A549 (cell line): ENCODE measurements around the gene TIMM44.

DNA sequence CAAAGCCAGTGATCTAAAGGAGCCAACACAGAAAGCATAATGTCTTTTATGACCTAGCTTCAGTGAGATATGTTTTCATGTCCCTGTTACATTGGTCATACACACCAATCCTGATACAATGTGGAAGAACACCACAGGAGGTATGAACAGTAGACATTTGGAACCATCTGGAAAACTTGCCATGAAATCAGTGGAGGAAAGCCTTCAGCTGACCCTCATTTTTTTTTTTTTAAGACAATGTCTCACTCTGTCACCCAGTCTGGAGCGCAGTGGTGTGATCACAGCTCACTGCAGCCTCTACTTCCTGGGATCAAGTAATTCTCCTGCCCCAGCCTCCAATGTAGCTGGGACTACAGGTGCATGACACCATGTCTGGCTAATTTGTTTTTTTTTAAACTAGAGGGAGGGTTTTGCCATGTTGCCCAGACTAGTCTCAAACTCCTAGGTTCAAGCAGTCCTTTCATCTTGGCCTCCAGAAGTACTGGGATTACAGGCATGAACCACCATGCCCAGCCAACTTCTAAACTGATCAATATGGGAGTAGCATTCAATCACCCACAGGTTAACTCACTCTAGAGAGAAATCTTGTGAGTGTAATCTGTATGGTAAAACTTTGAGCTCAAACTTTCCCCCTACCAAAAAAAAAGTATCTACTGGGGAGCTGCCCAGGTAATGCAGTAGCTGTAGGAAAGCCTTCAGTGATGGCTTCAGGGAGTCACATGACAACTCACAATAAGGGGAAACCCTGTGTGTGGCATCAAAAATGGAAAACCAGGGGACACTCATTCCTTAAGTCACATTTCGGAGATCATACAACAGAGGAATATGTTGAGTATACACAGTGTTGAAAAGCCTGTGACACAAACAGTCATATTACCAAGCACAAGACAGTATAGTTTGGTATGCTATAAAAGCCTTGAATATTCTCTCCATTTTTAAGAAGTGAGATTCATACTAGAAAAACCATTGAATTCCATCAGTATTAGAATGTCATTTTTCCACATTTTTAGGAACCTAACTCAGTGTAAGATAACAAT lies 15.0 kb downstream of the ZNF557 start:
- PRO-cap, result no peak
CAGE:
- cytosol, long polyA plus RNA, result no peak
- long polyA plus RNA, result no peak
- nucleus, long polyA plus RNA, result no peak

GRCh38 chr19:7112440-7112881 lies 43.0 kb downstream of the ZNF557 start:
- PRO-cap, result no peak
CAGE:
- cytosol, long polyA plus RNA, result no peak
- long polyA plus RNA, result no peak
- nucleus, long polyA plus RNA, result no peak

DNA sequence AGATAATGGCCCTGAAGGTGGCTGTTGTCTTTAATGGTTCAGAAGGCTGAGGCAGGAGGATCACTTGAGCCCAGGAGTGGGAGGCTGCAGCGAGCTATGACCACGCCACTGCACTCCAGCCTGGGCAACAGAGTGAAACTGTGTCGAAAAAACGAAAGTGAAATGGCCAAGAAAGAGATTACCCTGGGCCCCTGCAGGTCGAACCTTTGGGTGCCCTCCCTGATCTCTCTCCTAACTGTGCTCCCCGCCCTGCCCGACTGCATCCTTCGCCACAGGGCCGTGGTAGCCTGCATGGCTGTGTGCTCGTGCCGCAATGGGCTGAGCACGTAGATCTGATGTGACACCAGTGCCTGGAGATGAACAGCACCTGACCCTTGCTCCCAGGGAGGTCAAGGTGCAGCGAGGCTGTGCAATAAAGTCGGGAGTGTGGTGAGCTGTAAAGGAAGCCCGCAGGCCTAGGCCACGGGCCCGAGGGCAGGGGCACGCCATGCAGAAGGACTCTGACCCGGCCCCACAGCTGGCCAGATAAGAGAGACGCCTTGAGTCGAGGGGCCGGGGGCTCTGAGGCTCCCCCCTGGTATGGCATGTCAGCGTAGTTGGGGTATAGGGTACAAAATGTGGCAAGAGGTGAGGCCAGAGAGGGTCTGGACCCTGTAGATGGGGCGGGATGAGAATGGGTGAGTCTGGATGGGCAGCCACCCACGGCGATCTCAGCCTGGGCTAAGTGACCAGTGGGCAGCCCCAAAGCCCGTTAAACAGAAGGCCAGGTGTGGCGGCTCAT lies 60.1 kb downstream of the PEX11G start:
- PRO-cap, result no peak
CAGE:
- cytosol, long polyA plus RNA, result no peak
- long polyA plus RNA, result no peak
- nucleus, long polyA plus RNA, result no peak

- PRO-cap, result no peak
CAGE:
- cytosol, long polyA plus RNA, result no peak
- long polyA plus RNA, result no peak
- nucleus, long polyA plus RNA, result no peak
Measured at GRCh38 chr19:7519054-7519793, 3.2 kb upstream of the MCOLN1 start.

- PRO-cap, result no peak
CAGE:
- cytosol, long polyA plus RNA, result no peak
- long polyA plus RNA, result start-site peak on the plus strand at chr19:7534717-7534823, 47 and 28 reads in 2 replicates
- nucleus, long polyA plus RNA, result start-site peak on the plus strand at chr19:7534696-7534760, 77 and 326 reads in 2 replicates
Measured at GRCh38 chr19:7534396-7534833, 1.1 kb upstream of the PNPLA6 start.

DNA sequence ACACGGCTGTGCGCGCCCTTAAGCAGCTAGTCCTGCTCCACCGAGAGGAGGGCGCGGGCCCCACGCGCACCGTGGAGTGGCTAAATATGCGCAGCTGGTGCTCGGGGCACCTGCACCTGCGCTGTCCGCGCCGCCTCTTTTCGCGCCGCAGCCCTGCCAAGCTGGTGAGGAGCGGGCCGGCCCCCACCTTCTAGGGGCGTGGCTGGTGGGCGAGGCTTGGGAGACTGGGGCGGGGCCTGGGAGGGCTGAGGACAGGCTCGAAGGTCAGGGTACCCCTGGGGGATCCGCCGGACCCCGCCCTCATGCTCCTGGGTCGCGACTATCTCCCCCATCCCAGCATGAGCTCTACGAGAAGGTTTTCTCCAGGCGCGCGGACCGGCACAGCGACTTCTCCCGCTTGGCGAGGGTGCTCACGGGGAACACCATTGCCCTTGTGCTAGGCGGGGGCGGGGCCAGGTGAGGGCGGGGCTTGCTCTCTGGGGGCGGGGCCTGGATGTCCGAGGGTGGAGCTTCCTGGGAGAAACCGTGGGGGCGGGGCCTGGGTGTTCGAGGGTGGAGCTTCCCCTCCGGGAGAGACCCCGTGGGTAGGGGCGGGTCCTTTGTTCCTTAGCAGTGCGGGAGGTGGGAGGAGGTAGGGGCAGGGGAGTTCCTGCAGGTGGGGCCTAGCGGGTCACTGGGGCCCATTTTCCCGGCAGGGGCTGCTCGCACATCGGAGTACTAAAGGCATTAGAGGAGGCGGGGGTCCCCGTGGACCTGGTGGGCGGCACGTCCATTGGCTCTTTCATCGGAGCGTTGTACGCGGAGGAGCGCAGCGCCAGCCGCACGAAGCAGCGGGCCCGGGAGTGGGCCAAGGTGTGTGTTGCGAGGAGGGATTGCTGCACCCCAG lies 19.6 kb downstream of the PNPLA6 start:
- PRO-cap, result no peak
CAGE:
- cytosol, long polyA plus RNA, result no peak
- long polyA plus RNA, result no peak
- nucleus, long polyA plus RNA, result no peak

GRCh38 chr19:7612800-7613682 lies 16.3 kb downstream of the XAB2 start:
- PRO-cap, result no peak
CAGE:
- cytosol, long polyA plus RNA, result no peak
- long polyA plus RNA, result no peak
- nucleus, long polyA plus RNA, result no peak

DNA sequence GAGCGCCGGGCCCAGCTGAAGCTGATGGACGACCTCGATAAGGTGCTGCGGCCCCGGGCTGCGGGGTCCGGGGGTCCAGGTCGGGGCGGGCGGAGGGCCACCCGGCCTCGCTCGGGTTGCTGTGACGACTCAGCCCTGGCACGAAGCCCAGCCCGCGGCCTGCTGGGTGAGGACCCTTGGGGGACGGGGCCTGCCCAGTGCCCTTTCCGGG lies 13.9 kb downstream of the XAB2 start:
- PRO-cap, result no peak
CAGE:
- cytosol, long polyA plus RNA, result no peak
- long polyA plus RNA, result no peak
- nucleus, long polyA plus RNA, result no peak

DNA sequence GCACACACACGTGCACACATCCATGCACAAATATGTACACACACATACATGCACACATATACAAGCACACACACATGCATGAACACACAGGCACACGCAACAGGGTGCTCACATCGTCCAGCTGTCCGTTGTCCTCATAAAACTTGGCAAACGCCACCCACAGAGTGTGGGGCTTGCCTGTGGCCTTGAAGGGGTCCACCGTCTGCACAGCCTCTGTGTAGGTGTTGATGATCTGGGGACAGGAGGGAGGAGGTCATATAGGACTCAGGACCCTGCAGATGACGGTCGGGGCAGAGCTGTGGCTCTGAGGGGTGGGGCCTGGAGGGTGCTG lies 6.3 kb downstream of the XAB2 start:
- PRO-cap, result no peak
CAGE:
- cytosol, long polyA plus RNA, result no peak
- long polyA plus RNA, result no peak
- nucleus, long polyA plus RNA, result no peak

- PRO-cap, result no peak
CAGE:
- cytosol, long polyA plus RNA, result no peak
- long polyA plus RNA, result no peak
- nucleus, long polyA plus RNA, result no peak
Measured at GRCh38 chr19:7789357-7789965, 26.4 kb downstream of the CLEC4M start.

- PRO-cap, result no peak
CAGE:
- cytosol, long polyA plus RNA, result no peak
- long polyA plus RNA, result no peak
- nucleus, long polyA plus RNA, result no peak
Measured at GRCh38 chr19:7868826-7869503, 5.2 kb downstream of the PRR36 start.

GRCh38 chr19:7871260-7872163 lies 2.7 kb downstream of the PRR36 start:
- PRO-cap, result no peak
CAGE:
- cytosol, long polyA plus RNA, result no peak
- long polyA plus RNA, result no peak
- nucleus, long polyA plus RNA, result no peak

DNA sequence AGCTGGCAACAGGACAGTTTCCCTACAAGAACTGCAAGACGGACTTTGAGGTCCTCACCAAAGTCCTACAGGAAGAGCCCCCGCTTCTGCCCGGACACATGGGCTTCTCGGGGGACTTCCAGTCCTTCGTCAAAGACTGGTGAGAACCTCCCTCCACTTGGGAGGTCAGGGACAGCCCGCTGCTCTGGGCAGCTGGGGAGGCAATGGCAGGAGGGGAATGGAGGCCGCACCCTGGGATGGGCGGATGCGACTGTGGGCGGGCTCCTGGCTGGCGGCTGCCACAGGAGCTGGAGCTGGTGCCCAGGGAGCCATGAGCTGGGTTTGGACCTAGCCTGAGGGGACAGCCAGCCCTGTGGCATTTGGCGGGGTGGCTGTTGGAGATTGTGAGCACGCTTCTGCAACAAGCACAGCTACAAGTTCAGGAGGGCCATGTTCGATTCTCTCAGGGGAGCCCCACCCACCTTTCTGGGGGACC lies 3.2 kb upstream of the TGFBR3L start:
- PRO-cap, result no peak
CAGE:
- cytosol, long polyA plus RNA, result no peak
- long polyA plus RNA, result no peak
- nucleus, long polyA plus RNA, result no peak

DNA sequence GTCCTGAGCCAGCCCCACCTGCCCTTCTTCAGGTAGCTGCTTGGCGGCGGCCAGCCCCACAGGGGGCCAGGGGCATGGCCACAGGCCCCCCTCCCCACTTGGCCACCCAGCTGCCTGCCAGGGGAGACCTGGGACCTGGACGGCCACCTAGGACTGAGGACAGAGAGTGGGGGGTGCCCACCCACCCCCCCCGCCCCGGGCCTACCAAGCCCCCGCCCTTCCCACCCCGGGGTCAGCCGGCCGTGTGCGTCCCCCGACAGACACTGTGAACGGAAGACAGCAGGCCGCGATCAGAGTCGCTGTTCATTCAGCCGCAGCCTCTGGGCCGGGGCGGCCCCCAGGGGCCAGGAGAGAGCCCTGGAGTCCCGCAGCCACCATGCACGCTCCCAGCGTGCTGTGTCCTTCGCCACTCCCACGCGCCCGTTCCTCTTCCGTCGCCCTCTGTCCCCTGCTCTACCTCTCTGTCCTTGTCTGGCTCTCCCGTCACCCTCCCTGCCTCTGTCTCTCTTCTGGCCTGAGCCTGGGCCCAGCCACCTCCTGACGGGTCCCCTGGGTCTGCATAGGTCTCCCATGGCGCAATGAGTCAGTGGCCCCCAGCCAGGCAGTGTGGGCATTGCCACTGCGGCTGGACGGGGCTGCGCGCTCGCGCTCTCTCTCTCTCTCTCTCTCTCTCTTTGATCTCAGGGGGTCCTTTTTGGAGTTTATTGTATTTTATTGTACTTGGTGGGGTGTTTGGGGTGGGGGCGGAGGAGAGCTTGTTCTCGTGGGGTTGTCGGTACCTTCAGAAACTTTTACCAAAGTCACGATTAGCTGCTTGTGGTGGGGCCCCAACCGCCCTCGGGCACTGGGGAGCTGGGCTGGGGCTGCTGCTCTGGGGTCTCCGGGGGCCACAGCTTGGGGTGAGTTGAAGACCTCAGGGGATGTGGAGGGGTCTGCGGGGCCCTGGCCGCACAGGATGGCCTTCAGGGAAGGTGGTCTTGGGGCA lies 1.9 kb upstream of the TGFBR3L start:
- PRO-cap, result unidirectional peak, minus-strand start at position 519 of the sequence
CAGE:
- cytosol, long polyA plus RNA, result no peak
- long polyA plus RNA, result no peak
- nucleus, long polyA plus RNA, result no peak

DNA sequence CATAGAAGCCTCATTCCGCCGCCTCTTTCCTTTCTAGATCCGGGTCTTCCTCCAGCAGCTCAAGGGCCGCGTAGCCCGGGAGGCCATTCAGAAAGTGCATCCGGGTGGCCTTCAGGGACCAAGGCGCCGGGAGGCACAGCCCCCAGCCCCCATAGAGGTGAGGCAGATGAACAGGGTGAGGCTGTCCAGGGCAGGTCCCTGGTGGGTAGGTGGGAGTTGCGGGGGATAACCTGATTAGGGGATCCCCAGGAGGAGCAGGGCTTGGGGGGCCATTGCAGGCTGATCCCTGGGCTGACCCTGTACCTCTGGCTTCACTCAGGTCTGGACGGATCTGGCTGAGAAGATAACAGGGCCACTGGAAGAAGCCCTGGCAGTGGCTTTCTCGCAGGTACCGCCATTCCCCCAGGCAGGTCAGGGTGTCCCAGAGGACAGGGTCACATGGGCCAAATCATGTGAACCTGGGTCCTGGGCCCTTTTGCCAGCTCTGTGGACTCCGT lies 1.3 kb downstream of the SNAPC2 start:
- PRO-cap, result no peak
CAGE:
- cytosol, long polyA plus RNA, result no peak
- long polyA plus RNA, result no peak
- nucleus, long polyA plus RNA, result no peak

DNA sequence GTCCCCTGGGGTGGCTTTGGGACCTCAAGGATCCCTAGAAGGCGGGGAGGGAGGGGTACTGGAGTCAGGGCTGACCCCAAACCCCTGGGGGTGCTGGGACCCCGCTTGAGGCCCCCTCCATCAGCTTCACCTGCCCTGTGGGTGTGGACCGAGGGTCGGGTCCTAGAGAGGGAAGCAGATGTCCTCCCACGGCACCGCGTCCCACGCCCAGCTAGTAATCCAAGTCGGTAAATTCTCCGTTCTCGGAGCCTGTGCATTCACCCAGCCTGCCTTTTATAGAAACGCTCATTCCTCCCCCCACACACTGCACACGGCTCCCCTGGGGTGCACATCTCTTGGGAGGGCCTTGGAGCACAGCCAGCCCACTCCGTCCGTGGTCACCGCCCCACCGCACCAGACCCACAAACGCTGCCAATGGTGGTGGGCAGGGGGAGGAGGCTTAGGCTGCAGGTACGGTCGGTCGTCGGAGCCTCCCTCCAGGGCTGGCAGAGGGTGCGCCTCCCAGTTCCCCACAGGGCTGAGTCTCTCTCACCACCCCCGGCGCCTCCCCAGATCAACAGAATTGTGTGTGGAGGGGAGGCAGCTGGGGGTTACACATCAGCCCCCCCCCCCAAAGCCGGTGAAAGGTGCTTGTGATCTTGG lies 2.2 kb downstream of the CTXN1 start:
- PRO-cap, result no peak
CAGE:
- cytosol, long polyA plus RNA, result no peak
- long polyA plus RNA, result no peak
- nucleus, long polyA plus RNA, result no peak

- PRO-cap, result no peak
CAGE:
- cytosol, long polyA plus RNA, result no peak
- long polyA plus RNA, result no peak
- nucleus, long polyA plus RNA, result no peak
Measured at GRCh38 chr19:7931248-7932293, 5.6 kb upstream of the CTXN1 start.

- PRO-cap, result bidirectional peak, plus-strand start at chr19:7943990, minus-strand start at chr19:7943651
CAGE:
- cytosol, long polyA plus RNA, result no peak
- long polyA plus RNA, result start-site peak on the minus strand at chr19:7943662-7943667, 78 and 58 reads in 2 replicates
- nucleus, long polyA plus RNA, result no peak
Measured at GRCh38 chr19:7943177-7943905, at the start of gene TIMM44. TSS of gene TIMM44 (minus strand) at chr19:7943666.

GRCh38 chr19:7993498-7994010 lies 11.9 kb downstream of the ELAVL1 start:
- PRO-cap, result no peak
CAGE:
- cytosol, long polyA plus RNA, result no peak
- long polyA plus RNA, result no peak
- nucleus, long polyA plus RNA, result no peak

- PRO-cap, result no peak
CAGE:
- cytosol, long polyA plus RNA, result no peak
- long polyA plus RNA, result no peak
- nucleus, long polyA plus RNA, result no peak
Measured at GRCh38 chr19:8054151-8054560, 1.6 kb downstream of the CCL25 start.